Heart left ventricle (tissue), 7 donors: ENCODE measurements around a stretch of chr14.

GRCh38 chr14:91339716-91340306 lies 77.8 kb downstream of the CCDC88C start:
- PRO-cap, 6 experiments: no peak in any of the 6 experiments
- RAMPAGE, long total RNA, 2 experiments: no peak in any of the 2 experiments
- RRBS: 98% methylated on average over 8 of the region's 27 CpGs

- PRO-cap, 6 experiments: no peak in any of the 6 experiments
- RAMPAGE, long total RNA, 2 experiments: no peak in any of the 2 experiments
- RRBS: no CpG with 5 or more reads among the region's 15 CpGs
Measured at GRCh38 chr14:91349310-91350001, 68.2 kb downstream of the CCDC88C start.

- PRO-cap, 6 experiments: no peak in any of the 6 experiments
- RAMPAGE, long total RNA, 2 experiments: no peak in any of the 2 experiments
- RRBS: 45% methylated on average over 7 of the region's 19 CpGs
Measured at GRCh38 chr14:91372506-91373146, 45.0 kb downstream of the CCDC88C start.

DNA sequence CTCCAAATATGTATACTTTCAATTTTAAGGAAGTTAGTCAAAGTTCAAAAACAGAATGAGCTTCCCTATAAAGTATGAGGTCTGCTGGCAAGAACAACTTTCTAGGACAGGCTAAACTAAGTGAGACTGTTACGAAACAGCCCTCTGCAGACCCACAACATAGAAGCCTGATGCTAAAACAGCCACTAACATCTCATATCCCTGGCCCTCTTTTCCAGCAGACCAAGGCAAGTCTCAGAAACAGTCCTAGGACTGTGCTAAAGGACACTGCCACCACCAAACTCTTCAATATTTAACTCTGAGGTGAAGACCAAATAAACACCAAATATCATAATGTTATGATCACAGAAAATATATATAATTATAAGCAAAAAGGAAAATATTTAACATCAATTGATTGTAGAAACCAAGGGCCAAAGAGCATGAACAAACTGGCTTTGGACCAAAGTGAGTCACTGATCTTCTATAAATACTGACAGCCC lies 27.7 kb downstream of the PPP4R3A start:
- PRO-cap, 6 experiments: no peak in any of the 6 experiments
- RAMPAGE, long total RNA, 2 experiments: no peak in any of the 2 experiments
- RRBS: no CpG with 5 or more reads among the region's 1 CpG

GRCh38 chr14:91755448-91755957 lies 23.6 kb upstream of the CATSPERB start:
- PRO-cap, 6 experiments: peak in 1 of 6 experiments; most common plus-strand start chr14:91755853 (in 1); most common minus-strand start chr14:91755731 (in 1)
- RAMPAGE, long total RNA, 2 experiments: no peak in any of the 2 experiments
- RRBS: no CpG with 5 or more reads among the region's 3 CpGs

GRCh38 chr14:91759624-91760172 lies 27.8 kb upstream of the CATSPERB start:
- PRO-cap, 6 experiments: no peak in any of the 6 experiments
- RAMPAGE, long total RNA, 2 experiments: no peak in any of the 2 experiments
- RRBS: no CpG with 5 or more reads among the region's 2 CpGs

DNA sequence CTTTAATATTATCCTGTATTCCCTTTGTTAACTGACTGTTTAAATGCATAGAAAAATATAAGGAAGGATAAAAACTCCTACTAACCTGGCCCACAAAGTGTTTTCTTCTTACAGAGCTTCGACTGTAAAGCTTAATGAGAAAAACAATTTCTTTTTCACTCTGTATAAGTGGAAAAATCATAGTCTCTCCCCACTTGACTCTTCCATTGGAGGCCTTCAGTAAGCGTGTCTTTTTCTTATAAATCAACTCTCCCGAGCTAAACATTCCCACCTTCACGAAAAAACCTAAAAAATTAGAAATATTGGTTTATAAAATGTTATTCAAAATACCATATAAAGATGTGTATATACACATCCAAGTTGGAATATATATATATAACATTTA lies 53.2 kb upstream of the CATSPERB start:
- PRO-cap, 6 experiments: no peak in any of the 6 experiments
- RAMPAGE, long total RNA, 2 experiments: no peak in any of the 2 experiments
- RRBS: no CpG with 5 or more reads among the region's 4 CpGs

GRCh38 chr14:91869663-91870592 lies 2.6 kb upstream of the TC2N start:
- PRO-cap, 6 experiments: no peak in any of the 6 experiments
- RAMPAGE, long total RNA, 2 experiments: no peak in any of the 2 experiments
- RRBS: 65% methylated on average over 4 of the region's 24 CpGs

GRCh38 chr14:91882810-91883303 lies 15.5 kb upstream of the TC2N start:
- PRO-cap, 6 experiments: no peak in any of the 6 experiments
- RAMPAGE, long total RNA, 2 experiments: no peak in any of the 2 experiments
- RRBS: 40% methylated on average over 3 of the region's 4 CpGs

- PRO-cap, 6 experiments: no peak in any of the 6 experiments
- RAMPAGE, long total RNA, 2 experiments: no peak in any of the 2 experiments
- RRBS: no CpG with 5 or more reads among the region's 13 CpGs
Measured at GRCh38 chr14:91899013-91899765, 31.9 kb upstream of the TC2N start.

- PRO-cap, 6 experiments: no peak in any of the 6 experiments
- RAMPAGE, long total RNA, 2 experiments: no peak in any of the 2 experiments
- RRBS: 95% methylated on average over 2 of the region's 20 CpGs
Measured at GRCh38 chr14:91936749-91937437, 10.6 kb downstream of the FBLN5 start.

GRCh38 chr14:92004908-92006202 lies 34.5 kb downstream of the TRIP11 start:
- PRO-cap, 6 experiments: no peak in any of the 6 experiments
- RAMPAGE, long total RNA, 2 experiments: no peak in any of the 2 experiments
- RRBS: no CpG with 5 or more reads among the region's 9 CpGs

DNA sequence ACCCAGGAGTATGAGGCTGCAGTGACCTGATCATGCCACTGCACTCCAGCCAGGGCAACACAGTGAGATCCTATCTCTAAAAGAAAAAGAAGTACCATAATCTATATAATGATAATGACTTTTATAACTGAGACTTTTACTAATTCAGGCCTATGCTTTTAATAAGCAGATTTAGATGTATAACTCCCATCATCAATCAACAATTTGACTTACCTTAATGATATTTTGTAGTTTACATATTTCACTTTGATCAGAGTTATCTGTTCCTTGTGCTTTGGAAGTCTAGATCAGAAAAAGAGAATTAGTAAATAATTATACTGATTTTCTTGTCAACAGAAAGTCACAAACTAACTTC lies 22.4 kb downstream of the TRIP11 start:
- PRO-cap, 6 experiments: no peak in any of the 6 experiments
- RAMPAGE, long total RNA, 2 experiments: no peak in any of the 2 experiments

DNA sequence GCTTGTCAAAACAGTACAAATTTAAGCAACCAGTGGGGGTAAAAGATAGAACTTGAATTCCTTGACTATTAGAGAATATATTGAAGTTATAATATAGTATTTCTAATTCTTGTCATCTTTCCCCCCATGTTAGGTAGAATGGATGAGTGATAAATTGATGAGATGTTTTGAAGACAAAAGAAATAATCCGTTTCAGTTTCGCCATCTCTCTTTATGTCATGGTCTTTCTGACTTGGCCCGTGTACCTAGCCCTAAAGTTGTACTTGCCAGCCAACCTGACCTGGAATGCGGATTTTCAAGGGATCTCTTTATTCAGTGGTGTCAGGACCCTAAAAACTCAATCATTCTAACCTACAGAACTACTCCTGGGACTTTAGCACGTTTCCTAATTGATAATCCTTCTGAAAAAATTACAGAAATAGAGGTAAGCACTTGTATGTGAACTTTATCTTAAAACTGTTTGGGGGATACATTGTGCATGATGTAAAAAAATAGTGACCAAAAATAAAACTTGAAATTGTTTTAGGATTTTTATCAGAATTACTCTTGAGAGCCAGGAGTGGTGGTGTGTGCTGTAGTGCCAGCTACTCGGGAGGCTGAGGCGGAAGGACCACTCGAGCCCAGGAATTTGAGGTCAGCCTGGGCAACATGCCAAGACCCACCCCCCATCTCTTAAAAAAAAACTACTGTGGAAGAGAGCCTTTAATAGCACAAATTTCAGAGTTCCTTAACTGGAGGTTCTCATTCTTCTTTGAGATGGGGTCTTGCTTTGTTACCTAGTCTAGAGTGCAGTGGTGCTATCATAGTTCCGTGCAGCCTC lies 21.3 kb downstream of the CPSF2 start:
- PRO-cap, 6 experiments: no peak in any of the 6 experiments
- RAMPAGE, long total RNA, 2 experiments: no peak in any of the 2 experiments
- RRBS: no CpG with 5 or more reads among the region's 9 CpGs

DNA sequence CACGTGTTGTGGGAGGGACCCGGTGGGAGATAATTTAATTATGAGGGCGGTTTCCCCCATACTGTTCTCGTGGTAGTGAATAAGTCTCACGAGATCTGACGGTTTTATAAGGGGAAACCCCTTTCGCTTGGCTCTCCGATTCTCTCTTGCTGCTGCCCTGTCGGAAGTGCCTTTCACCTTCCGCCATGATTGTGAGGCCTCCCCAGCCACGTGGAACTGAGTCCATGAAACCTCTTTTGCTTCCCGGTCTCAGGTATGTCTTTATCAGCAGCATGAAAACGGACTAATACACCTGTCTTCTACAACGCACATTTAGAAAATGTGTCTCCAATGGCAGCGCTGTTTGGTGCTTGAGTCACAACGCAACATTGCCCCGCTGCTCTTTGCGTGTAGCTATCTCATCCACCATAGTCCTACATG lies 35.8 kb upstream of the SLC24A4 start:
- PRO-cap, 6 experiments: no peak in any of the 6 experiments
- RAMPAGE, long total RNA, 2 experiments: no peak in any of the 2 experiments
- RRBS: no CpG with 5 or more reads among the region's 18 CpGs

GRCh38 chr14:92560450-92560821 lies 46.9 kb downstream of the RIN3 start:
- PRO-cap, 6 experiments: no peak in any of the 6 experiments
- RAMPAGE, long total RNA, 2 experiments: no peak in any of the 2 experiments
- RRBS: no CpG with 5 or more reads among the region's 9 CpGs

- PRO-cap, 6 experiments: no peak in any of the 6 experiments
- RAMPAGE, long total RNA, 2 experiments: no peak in any of the 2 experiments
- RRBS: no CpG with 5 or more reads among the region's 9 CpGs
Measured at GRCh38 chr14:92573908-92574627, 60.5 kb downstream of the RIN3 start.

DNA sequence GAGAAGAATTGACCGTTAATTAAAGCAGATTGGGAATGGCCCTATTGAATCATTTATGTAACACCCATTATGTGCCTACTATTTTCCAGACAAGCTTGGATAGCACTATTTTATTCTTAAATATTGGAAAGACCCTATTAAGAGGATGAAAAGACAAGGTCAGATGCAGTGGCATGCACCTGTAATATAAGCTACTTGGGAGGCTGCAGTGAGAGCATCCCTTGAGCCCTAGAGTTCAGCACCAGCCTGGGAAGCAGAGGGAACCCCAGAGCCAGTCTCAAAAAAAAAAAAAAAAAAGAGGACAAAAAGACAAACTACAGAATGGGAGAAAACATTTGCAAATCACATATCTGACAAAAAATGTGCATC lies 92.3 kb downstream of the RIN3 start:
- PRO-cap, 6 experiments: no peak in any of the 6 experiments
- RAMPAGE, long total RNA, 2 experiments: no peak in any of the 2 experiments
- RRBS: no CpG with 5 or more reads among the region's 1 CpG

DNA sequence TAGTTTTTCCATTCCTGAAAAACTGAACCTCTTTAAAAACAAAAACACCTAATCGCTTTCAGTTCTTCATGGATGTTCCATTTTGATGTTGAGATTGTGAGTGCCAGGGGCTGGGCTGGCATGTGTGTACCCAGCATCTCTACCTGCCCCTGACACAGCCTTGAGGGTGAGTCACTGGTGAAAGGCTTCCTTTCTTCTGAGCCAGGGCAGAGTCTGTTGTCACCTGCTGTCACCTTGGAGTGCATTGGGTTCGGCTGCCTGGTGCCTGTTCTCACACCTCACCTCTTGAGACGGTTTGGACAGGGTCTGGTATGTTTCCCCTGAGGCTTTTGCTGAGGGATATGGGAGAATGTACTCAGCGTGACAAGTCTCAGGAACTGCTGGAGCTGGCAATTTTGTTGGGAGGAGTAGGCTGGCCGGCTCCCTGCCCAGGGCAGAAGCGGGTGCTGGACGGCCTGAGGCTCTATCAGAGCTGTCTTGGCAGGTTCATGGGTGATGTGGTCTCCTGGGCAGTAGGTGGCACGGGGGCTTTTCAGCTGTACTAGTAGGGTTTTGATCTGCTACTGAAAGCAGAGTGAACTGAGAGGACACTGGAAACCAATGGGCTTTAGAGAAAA lies 95.7 kb downstream of the RIN3 start:
- PRO-cap, 6 experiments: no peak in any of the 6 experiments
- RAMPAGE, long total RNA, 2 experiments: no peak in any of the 2 experiments
- RRBS: no CpG with 5 or more reads among the region's 8 CpGs

- PRO-cap, 6 experiments: peak in 2 of 6 experiments; most common plus-strand start chr14:92633434 (in 2)
- RAMPAGE, long total RNA, 2 experiments: no peak in any of the 2 experiments
- RRBS: no CpG with 5 or more reads among the region's 7 CpGs
Measured at GRCh38 chr14:92633180-92633692, 115.2 kb downstream of the LGMN start.